Colon Carcinoma Metastatic in the Lung (tissue), 2 donors: ENCODE results near the genes DHCR24 and BSND.

DNA sequence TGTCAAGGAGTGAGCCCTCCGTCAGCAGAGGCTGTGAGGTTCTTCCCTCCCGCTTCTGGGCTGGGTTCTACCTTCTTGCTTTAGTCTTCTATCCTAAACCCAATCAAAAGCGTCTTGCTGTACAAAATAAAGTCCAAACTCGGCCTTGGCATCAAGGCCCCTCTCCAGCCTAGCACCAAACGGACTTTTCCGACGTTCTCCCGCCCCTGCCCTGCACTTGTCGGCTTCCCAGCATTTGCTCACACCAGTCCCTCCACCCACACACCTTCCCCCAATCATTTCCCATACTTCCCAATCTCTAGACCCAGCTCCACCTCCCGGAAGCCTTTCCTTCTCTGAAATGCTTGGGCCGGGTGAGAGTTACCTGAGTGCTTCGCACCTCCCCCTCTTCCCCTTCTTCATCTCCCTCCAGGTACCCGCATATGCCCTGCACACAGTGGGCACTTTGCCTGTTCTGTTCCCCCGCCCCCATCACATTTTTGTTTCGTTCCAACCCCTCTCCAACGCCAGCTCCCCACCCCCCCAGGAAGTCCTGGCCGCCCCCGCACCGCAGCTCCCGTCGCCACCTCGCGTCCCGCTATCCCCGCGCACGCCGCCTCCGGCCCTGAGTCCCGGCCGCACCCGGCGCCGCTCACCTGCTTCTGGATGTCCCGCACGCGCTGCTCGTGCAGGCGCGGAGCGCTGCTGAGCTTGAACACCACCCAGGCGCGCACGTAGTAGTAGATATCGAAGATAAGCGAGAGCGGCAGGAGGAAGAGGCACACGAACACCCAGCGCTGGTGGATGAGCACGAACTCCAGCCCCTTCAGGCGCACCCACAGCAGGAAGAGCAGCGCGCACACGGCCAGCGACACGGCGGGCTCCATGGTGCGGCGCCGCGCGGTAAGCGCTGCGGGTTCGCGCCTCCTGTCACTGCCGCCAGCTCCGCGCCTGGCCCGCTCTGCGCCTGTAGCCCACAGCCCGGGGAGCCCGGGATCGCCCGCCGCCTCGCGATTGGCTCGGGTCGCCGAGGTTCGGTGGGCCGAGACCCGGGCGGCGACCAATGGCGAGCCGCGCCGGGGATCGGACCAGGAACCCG, at the start of gene DHCR24:
Gene DHCR24 (minus strand): TSS at position 942 of the 1,078 bp plus-strand sequence.
- PRO-cap, 2 experiments: peak in 2 of 2 experiments; most common plus-strand start position 338 of the sequence (in 2); most common minus-strand start position 213 of the sequence (in 2)

- PRO-cap, 2 experiments: no peak in any of the 2 experiments
These were observed 14.4 kb upstream of the TMEM61 start for GRCh38 chr1:54965948-54966422.

- PRO-cap, 2 experiments: no peak in any of the 2 experiments
These were observed at the start of gene BSND for GRCh38 chr1:54998644-54998953. BSND (plus strand) TSS chr1:54998933.

DNA sequence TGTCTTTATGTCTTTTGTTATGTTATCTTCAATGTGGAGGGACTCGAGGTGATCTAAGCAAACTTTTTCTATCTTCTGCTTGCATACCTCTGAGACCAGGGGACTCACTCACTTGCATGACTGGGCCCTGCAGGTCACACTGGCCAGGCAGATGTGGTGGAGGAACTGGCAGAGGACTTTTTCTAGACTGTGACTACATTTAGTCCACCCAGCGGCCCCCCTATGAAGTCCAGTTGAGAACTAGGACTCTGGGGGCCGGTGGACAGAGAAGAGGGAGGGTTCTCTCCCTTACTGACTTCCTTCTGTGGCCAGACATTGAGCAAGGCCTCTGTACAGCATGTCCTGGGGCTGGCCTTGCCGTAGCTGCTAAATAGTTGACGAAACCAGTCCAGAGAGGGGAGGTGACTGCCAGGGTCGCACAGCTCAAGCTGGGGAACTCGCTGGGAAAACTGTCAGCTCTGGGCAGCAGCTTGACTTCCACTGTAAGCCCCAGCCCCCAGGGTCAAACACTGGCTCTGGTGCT, 13.8 kb downstream of the PCSK9 start:
- PRO-cap, 2 experiments: no peak in any of the 2 experiments

DNA sequence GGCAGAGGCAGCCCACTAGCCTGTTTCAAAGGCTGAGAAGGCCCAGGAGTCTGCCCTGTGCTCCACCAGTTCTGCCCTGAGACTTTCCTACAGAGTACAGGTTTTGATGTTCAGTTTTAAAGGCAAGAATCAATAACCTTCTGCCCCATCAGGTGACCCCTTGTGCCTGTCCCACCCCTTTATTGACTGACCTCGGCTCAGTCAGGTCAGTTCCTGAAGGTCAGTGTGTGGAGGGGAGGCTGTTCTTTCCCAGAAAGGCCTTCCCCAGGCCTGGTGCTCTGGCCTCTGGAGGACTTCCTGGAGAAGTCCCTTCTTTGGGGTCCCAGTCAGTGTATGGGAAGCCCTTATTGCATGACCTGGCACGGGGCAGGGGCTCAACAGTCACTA, 14.3 kb downstream of the PCSK9 start:
- PRO-cap, 2 experiments: no peak in any of the 2 experiments

DNA sequence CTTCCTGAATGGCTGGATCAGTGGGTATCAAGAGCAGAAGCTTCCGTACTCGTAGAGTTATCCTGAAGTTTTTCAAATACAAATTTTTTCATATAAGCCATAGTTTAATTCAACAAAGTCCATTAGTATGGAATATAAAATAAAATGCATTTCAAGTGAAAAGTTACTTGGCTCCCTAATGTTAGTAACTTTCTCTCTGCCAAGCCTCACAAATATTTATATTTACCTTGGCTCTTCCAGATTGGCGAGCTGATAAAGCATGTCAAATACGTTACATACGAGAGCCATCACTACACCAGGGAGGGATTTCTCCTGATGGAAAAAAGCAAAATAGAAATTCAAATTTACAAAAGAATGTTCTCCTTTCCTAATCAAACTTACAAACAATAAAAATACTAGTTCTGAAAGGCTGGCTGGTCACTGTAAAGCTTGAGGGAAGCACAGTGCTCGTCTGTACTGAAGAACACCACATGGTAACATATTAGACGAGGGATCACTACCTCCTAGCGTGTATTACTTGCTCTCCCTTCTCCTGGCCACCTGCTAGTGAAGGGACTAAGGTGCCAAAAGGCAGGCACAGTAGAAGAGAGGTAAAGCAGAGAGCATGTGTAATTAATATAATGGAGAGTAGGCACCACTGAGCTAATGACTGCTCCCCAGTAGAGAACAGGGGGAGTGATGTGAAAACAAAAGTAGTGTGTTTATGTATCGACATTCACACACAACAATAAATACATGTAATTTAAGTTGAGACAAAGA, 80.9 kb downstream of the USP24 start:
- PRO-cap, 2 experiments: no peak in any of the 2 experiments

DNA sequence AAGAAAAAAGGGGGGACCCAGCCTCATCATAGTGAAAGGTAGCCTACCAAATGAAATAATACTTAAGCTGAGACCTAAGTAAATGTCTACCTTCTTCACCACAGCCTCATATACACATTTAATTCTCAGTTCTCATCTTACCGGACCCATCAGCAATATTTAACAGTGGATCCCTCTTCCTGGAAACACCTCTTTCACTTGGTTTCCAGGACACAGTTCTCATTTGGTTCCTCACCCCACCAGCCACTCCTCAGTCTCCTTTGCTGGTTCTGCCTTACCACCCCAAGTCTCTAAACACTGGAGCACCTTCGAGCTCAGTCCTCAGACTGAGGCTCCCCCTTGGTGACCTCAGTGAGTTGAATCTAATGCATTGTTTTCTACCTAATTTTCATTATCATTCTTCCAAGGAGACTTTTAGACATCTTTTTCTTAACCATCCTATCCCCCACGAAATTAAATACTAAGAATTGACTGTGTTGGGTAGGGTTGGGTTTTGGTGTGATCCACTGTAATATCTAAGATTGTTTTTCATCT, 19.1 kb downstream of the USP24 start:
- PRO-cap, 2 experiments: no peak in any of the 2 experiments

DNA sequence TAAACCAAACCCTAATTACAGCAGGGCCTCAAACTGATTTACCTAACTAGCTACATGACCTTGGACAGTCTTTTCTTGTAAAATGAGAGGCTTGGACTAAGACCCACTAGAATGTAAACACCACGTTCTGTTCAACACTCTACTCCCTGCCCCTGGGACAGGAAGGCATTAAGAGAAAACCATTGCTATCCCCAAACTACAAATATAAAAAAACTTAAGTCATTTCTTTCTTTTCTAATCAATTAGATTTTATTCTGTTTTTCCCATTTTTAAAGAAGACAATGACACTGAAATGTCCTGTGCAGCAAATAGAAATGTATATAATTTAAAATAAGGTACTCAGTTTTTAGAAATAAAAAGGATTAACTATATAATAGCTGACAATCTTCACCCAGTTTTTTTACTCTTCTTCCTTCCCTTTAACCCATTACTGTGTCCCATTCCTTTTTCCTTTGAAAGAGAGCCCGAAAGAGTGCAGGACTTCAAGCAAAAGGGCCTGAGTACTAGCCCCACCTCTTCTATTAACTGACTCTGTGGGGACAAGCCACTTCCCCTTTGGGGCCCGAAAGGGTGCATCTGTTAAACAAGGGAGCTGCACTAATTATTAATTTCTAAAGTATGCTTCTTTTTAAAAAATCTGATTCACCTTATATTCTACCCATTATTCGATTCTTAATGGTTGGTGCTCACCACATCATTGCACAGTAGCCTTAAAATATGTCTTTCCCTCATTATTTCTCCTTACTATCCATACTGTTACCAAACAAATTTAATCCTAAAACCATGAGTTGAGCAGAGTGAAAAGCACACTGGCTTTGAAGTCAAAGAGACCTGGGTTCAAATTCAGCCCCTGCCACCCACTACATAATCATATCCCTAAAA, 3.4 kb downstream of the USP24 start:
- PRO-cap, 2 experiments: no peak in any of the 2 experiments

DNA sequence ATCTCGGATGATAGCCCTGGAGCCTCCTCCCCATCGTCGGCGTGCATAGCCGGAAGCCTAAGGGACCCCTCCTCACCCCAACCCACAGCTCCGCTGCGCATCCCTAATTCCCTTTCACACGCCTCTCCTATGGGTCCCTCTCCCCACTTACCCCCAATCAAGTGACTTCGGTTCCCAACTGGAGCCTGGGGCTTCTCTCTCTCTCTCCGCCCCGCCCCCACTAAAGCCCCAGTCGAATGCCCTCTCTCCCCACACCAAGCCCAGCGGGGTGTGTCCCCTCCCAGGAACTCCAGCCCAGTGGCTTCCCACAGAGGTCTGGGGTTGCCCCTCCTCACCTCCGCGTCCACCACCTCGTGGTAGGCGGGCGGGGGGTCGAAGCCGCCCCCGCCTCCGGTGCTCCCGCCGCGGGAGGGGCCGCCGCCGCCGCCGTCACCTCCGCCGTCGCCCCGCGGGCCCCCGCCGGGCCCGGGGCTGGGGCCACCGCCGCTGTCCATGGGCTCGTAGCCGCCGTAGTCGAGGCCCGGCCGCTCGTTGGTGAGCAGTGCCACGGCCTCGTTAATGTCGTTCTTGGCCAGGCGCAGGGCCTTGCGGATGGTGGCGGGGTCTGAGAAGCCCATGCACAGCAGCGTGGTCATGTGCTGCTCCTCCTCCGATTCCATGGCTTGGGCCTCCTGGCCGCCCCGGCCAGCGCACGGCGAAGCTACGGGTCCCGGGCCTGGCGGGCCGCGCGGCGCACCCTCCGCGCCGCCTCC, 533 bp downstream of the USP24 start:
- PRO-cap, 2 experiments: peak in 1 of 2 experiments; most common plus-strand start position 449 of the sequence (in 1); most common minus-strand start position 222 of the sequence (in 1)

GRCh38 chr1:55217346-55217839, 2.2 kb upstream of the USP24 start:
- PRO-cap, 2 experiments: no peak in any of the 2 experiments

DNA sequence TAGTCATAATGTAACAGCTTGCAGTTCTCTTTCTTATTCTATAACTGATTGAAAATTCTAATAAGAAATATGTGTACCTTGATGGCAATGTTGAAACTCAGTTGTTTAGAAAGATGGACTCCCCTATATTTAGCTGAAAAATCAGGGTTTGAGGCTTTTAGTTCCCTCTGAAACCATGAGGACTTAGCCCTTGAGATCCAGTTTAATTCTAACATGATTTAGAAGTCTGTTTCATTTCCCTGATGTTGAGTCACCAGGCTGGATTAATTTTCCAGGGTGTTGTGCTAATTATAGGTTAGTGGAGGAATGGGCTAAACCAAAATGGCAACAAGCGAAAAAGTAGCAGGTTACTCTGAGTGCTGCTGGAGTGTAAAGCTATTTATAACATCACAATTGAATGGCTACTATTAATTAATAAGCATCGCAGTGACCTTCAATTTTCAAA, 15.4 kb upstream of the USP24 start:
- PRO-cap, 2 experiments: no peak in any of the 2 experiments

- PRO-cap, 2 experiments: no peak in any of the 2 experiments
These were observed 503.7 kb upstream of the USP24 start for GRCh38 chr1:55718607-55719470.

- PRO-cap, 2 experiments: no peak in any of the 2 experiments
These were observed 221.5 kb downstream of the PLPP3 start for GRCh38 chr1:56357891-56358221.

DNA sequence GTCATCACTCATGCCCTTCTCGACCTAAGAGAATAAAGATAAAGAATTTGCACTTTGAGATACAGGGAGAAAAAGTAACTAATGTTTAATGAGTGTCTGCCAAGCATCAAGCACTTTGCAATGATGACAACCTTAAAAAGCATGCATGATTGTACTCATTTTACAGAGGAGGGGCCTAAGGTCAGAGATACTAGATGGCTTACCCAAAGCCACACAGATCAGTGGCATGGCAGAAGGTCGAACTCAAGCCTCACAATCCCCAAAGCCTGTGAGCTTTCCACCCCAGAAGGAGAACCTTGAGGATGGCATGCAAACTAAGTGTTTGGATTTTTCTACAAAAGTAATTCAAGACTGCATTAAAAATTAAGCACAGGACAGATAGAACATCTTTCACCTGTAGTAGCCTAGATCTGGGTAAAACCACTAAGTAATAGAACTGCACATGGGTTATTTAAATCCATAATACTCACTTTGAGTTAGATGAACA, 204.6 kb downstream of the PLPP3 start:
- PRO-cap, 2 experiments: no peak in any of the 2 experiments

GRCh38 chr1:56408818-56409809, 170.2 kb downstream of the PLPP3 start:
- PRO-cap, 2 experiments: no peak in any of the 2 experiments

DNA sequence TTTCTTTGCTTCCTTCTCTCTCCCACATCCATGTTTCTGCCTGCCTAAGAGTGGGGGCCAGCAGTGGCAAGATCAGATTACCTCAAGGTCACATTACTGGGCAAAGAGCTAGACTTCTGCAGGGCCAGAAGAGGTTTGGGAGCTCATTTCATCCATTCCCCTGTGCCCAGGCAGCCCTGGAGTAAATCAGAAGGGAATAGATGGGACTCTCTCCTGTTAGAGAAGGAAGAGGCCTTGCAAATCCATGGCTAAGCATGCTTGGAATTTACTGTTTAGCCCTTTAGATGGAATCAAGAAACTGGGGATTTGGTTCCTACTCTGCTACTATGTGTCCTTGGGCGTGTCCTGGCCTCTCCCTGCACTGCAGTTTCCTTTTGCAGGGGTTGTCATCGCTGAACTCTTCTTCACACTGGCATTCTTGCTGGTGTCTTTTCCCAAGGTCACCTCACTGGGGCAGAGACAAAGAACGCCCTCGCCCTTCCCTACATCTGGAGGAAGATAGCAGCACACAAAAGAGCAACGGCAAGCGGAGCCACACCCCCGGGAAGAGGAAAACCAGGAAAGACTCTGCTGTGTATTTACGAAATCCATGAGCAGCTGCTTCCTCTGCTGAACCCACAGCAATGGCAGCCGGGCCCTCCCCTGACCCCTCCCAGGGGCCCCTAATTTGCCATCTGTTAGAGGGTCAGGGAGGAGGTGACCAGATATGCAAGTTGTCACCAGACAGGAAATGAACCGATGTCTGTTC, 73.2 kb downstream of the PLPP3 start:
- PRO-cap, 2 experiments: no peak in any of the 2 experiments

DNA sequence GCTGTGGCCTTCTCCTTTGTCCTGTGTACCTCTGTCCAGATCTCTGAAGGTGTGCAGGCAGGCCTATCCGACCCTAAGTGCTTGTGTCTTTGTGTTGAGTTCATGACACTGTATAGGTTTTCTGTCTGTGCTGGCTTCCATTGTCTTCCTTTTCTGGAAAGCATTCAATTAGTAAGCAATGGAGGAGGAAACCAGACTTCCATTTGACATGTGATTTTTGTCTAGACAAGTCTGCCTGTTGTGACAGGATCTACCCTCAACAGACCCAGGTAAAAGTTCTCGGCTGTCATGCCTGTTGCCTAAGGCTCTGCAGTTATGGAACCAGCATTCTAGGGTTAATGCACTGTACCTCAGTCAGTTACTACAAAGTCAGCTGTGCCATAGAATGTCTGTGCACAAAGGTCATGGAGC, 72.5 kb downstream of the PLPP3 start:
- PRO-cap, 2 experiments: no peak in any of the 2 experiments

DNA sequence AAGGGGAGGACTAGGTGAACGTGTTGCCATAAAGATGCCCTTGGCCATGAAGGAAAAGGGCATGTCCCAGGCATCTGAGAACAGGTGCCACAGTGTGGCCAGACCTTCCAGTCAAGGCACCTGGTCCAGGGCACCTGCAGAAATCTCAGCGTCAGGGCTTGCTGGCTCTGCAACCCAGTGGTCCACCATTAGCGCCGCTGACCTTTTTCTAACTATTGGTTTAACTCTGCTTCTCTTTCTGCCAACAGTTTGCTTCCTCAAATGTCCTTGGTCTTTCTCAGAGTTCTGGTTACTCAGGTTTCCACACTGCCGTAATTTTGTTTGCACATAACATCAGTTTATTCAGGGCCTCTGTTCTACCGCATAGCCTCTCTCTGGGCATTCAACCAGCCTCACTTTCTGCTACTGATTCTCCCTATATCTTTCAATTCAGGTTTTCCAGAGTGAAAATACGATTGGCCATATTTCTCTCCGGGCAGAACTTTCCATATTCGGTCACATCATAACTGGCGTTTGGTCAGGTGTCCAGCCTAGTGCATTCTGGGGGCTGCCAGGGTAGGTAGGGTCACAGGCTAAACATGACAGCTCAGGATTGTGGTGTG, 16.5 kb upstream of the FYB2 start:
- PRO-cap, 2 experiments: no peak in any of the 2 experiments

- PRO-cap, 2 experiments: no peak in any of the 2 experiments
These were observed 55.6 kb downstream of the C8B start for GRCh38 chr1:56910167-56910689.

- PRO-cap, 2 experiments: no peak in any of the 2 experiments
These were observed 161.5 kb upstream of the C8B start for GRCh38 chr1:57127417-57127616.